Endothelial cell (in vitro differentiated cells): ENCODE results near the genes HABP2 and CCDC186.

DNA sequence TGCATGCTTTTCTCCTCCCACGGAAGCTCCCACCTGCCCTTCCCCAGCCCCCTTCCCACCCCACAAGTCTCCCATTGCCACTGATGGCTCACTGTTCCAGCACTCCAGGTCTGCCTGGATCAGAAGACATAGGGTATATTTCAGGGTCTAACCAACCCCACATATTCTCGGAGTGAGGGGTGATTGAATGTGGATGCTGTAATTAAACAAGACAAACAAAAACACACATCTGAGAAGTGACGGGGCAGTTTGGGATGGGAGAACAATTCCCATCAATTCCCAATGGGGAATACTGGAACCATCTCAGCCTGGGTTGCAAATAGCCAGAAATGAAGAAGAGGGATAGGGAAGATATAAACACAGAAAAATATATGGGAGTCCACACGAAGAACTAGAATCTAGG, 190.3 kb upstream of the TCF7L2 start:
- PRO-cap = unidirectional peak, plus-strand start at position 232 of the sequence

DNA sequence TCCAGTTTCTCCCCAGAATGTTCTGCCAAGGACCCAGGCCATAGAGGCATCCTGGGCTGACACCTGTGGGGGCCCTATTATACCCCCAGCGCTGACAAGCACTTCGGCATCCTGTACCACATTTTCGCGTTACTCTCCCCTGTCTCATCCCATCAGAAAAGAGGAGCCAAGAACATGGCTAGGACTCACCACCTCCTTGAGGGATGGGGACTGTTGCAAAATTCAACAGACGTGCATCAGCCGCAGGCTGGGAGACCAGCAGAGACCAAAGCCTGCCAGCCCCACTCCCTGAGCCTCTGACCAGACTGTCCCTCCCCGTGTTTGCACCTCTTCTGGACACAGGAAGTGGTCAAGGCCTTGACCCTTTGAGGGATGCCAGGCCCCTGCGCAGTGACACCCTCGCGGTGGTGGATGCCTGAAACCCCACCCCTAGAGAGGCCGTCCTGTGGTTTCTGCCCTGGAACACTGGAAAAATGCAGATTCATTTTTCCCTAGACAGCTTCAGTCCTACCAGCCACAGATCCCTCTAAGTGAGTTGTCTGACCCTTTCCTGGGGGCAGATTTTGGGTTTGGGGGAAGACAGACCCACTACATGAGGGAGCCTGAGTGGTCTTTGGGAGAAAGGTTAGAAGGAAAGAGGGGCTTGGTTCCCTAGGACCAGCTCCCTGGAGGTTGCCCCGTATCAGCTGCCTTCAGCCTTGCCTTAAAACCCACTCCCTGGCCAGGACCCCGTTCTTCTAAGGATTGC, 128.3 kb upstream of the TCF7L2 start:
- PRO-cap = no peak

DNA sequence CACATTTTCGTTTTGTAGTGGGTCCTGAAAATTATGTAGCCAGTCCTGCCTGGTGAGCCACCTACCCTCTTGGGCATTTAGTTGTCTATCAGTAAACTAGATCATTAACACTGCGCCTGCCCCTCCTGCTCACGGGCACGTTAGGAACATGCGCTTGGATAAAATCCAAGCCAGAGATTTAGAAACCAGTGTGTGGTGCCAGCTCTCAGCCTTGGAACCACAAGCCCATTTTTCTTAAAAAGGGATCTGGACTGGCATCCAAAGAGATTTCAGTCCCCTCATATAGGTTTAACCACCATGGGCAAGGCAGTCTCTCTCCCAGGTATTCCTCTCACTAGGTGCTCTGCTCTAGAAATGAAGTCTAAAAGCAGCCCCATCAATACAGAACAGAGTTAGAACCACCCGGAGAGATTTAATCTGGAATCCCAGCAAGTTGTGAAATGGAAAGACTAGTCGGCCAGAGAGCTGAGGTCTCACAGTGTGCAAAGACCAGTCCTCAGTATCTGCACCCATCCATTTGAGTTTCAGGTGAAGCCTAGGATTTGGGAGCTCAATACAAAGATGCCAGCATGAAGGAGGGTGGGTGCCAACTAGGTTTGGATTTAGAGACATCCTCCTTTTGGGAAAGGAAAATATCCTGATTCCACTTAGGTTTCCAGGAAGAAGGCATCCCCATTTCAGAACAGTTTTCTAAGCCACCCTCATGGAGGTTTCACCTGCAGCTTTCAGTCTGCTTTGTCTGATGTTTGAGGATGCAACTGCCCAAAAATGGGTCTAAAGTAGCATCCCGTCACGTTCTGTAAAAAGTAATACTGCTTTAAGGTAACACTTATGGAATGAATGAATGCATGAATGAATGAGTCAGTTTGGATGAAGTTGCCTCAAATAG, 123.7 kb upstream of the TCF7L2 start:
- PRO-cap = no peak

DNA sequence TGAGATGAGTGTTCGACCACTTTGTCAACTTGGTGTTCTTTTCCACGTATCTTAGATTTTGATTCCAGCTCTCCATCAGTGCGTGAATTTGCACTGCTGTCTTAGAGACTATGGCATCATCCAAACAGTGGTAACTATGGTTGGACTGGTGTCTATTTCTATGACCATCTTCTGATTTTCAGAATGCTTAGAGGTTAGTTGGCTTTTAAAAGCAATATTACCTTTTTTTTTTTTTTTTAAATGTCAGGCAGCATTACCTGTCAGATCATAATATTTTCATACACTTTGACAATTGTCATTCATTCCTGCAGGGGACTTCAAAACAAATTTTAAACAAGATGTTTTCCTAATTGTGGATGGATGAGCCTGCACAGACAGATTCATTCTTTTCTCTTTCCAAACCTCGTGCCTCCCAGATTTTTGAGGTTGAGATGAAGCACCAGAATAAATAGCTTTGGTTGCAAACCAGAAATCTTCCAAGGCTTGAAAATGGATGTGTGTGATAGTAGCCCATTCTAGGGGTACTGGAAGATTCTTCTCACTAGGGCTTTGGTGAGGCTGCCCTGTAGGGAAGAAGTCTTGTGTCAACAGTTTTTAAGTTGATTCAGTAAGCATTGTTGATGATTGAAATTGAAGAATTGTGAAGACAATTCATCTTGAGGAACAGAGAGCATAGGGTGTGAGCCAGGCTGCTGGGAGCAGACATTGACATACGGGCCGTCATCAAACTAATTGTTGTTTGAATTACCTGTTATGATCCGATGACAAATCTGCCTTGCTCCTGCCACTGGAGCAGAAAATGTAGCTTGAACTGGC, 26.9 kb downstream of the TCF7L2 start:
- PRO-cap = no peak

DNA sequence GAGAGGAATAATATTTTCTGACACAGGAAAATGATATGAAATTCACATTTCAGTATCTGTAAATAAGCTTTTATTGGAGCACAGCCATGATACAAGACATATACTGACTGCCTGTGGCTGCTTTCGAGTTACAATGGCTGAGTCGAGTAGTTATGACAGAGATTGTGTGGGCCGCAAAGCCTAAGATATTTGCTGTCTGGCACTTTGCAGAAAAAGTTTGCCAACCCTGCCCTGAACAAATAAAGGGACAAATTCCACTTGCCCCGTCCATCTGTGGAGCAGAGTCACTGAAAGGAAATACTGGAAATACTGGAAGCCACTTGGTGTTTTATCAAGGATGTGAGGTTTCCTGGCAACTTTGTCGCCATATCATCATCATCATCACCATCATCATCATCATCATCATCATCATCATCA, 85.7 kb downstream of the TCF7L2 start:
- PRO-cap = unidirectional peak, minus-strand start at position 157 of the sequence

DNA sequence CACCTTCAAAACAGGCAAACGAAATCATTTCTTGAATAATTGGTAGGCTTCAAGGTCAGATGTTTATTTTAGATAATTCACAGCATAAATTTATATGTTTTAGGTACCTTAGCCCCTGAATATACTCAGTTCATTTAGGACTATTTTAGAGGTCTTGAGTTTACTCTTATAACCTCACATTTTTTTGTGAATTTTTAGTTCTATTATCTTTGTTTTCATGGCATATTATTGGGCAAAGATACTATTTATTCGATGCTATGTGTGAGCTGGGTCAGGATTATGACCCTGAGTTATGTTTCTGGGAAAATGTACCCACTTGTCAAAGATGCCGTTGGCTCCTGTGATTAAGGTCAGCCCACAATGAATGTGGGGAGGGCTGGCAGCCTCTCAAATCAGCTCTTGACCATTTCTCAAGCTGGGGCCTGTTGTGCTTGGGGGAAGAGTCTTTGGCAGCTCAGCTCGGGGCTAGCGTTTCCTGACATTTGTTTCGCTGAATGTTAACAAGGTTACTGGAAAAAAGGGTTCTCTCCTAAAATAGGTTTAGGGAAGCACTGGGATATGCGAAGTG, 97.5 kb downstream of the TCF7L2 start:
- PRO-cap = no peak

DNA sequence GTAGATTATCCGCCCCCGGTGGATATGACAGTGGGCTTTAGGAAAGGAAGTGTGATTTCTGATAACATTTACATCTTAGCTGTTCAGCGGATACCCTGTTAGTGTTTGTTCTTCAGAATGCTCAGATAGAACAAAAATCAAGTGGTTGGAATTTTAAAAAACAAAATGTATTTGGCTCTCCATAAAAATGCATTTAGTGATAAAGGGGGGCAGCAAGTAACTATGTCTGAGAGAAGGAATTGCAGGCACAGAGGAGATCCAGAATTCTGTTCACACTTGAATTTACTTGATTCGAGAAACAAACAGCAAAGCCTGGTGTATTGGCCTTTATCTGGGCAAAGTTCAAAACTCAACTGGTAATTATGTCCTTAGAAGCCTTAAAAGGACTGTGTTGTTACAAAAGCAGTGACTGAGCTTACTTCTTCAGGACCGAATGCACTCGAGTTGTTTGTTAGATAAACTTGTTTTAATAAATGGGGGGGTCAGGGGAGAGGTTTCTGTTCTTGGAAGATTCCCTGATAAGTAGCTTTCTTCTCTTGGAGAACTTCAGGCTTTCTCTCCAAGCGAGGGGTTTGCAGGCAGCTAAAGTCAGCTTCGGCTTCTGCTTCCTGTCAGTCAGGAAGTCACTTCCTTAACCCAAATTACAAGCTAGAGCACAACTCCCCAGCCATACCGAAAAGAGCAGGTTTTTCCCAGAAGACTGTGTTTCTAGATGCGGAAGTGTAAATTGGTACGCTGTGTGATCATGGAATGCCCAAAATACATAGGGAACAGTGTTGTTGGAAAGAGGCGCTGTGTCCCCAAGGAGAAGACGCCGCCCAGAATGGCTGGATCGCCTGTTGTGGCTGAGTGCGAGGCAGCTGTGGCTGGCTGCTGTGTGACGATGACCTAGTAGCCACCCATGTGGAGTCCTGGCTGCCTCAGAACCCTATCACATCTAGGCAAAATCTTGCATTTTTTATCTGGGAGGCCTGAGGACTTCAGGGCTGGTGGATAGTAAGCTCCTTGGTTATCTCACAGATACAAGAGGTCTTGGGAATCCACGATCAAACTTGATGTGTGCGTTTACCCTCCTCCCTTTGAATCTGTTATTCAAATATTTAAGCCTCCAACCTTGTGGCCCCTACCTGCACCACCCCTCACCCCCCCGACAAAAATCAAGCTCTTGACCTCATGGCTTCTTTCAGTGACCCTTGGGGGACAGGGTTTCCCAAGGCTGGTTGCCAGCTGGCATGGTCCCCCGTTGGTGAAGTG, 110.4 kb downstream of the TCF7L2 start:
- PRO-cap = bidirectional peak, plus-strand start at position 654 of the sequence, minus-strand start at position 558 of the sequence

DNA sequence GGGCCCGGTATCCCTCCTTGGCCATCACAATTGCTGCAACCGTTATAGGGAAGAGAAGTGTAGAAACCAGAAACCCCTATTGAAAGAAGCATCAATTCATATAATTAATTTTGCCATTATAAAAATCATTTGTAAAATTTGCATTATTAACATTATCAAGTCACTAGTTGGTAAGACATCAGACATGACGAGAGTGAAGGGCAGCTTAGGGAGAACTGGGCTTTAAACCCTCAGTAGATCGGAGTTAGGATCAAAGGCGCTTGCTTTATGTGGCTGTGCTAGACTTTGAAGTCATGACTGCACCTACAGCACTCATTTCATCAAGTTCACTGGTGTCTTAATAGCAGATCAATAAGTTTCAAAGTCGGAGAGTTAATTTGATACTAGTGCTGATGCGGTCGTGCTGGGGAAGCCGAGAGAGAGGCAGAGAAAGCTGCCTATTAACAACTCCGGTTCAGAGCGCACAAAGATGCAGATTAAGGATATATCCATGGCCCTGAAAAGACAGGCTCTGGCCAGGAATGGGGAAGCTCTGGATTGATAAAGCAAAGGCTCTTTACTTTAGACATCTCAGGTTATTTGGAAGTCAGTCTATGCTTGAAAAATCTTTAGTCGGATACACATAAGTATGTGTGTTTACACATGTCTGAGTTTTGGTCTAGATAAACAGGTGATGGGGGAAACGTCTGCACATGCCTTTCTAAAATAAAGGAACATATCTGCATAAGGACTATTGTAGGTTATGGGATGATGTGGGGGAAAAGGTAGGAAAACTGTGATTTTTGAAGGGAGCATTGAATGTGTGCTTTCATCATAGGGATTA, 173.0 kb downstream of the TCF7L2 start:
- PRO-cap = no peak

- PRO-cap = no peak
These were observed 175.5 kb downstream of the TCF7L2 start for GRCh38 chr10:113125490-113125988.

GRCh38 chr10:113131478-113132260, 181.6 kb downstream of the TCF7L2 start:
- PRO-cap = no peak

DNA sequence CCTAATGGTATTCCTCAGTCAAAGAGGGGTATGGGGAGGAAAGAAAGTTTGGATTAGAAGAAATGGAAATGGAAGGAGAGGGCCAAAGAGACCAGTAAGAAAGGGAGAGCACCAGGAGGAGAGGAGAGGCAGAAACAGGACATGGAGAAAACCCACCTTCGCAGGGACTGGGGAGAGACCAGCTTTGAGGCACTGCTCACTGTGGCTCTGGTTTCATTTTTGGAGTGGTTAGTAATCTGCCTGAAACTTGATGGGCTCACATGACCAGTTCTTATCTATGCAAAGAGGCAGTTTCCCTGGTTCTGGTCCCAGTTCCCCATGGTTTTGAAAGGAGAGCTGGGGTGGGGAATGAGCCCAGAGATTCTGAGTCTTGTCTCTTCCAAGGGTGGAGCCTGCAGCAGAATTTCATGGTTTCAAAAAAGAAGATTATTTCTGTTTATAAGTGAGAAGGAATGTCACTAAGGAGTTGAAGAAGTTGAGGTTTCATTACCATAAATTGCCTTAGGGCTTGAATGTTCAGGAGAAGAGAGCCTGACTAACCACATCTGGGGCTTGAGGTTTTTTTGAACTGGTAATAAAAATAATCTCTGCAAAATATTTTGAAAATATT, 190.3 kb upstream of the HABP2 start:
- PRO-cap = no peak

DNA sequence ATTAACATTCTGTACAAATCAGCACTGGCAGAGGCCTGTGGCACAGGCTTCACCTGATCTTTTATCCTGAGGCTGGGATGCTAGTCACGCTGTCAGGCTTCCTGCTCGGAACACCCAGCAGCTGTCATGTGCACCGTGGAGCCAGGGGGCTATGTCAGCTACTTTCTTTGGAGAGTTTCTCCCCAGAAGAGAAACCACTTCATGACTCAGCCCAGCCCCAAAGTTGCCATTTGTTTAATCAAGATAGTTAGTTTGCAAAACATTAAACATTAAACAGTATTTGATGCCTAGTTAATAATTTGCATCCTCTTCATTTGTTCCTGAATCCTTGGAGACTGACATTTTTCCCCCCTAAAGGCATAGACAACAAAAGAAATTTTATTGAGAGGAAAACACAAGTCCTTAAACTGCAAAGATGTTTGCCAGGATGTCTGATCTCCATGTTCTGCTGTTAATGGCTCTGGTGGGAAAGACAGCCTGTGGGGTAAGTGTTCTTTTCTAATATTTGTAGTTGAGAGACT, at the start of gene HABP2:
Gene HABP2, plus strand, starts transcription at position 347 of the 521 bp plus-strand sequence.
- PRO-cap = no peak

DNA sequence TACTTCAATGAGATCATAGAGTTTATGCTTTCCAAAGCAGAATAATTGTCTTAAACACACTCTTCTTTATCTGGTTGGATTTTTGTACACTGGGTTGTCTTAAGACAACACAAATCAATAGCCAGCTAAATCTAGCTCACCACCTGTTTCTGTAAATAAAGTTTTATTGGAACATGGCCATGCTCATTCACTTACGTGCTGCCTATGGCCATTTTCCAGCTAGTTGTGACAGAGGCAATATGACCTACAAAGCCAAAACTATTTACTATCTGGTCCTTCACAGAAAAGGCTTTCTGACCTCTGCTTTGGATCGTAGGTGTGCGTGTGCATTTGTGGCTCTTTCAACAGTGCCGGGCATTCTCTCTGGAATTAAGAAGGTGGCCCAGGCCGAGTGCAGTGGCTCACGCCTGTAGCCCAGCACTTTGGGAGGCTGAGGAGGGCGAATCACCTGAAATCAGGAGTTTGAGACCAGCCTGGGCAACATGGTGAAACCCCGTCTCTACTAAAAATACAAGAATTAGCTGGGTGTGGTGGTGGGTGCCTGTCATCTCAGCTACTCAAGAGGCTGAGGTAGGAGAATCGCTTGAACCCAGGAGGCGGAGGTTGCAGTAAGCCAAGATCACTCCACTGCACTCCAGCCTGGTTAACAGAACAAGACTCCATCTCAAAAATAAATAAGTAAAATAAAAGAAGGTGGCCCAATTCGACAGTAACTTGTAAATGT, 45.4 kb downstream of the NRAP start:
- PRO-cap = no peak

- PRO-cap = no peak
These were observed 23.8 kb downstream of the CASP7 start for GRCh38 chr10:113703483-113703982.

DNA sequence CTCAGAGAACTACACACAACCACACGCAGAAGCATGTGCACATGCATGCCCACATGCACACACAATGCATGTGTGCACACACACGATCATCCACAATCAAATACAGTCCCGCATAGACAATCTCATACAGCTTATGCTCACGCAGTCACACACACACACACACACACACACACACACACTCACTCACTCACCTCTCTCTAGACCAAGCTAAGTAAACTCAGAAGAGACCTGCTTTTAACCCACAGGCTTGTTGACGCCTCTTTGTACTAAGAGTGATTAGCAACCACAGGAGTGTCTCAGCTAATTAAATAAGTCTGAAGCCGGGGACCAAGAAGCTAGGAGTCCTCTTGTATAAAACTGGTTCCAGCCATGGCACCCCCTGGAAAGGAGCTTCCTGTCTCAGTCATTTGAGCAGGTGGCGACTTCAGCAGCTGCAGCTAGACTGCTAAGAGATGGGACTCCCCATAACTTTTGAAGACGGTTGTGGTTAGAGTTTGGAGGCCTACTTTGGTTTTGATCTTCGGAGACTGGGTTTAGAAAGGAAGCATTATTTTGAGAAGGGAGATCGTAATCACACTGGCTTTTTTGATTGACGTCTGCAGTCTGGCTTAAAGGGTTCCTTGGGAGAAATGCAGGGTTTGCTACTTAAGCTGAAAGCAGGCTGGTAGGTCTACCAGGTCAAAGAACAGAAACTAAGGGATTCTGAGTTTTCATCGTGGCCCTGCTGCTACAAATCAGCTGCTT, 82.2 kb upstream of the ADRB1 start:
- PRO-cap = no peak

- PRO-cap = no peak
These were observed 21.0 kb downstream of the ADRB1 start for GRCh38 chr10:114064575-114065244.

DNA sequence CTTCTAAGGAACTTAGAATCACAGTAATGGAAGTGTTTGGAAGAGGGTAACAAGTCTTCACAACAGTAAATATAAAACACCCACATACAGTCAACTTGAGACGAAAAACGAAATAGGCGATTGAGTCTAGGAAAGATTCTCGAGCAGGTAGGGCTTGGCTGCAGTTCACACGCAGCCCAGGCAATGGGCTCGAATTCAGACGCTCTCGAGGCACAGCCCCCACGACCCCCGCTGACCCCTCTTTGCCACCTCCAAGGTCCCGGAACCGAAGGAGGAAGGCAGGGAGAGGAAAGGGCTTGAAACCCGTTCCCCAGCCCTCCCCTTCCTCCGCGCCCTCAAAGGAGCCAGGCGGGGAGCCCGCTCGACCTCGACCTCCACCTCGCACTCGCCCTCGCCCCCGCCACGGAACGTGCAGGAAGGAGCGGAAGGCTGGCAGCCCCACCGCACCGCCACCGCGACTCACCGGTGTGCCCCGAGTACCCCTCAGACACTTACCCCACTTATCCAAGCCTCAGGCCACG, 423 bp downstream of the CCDC186 start:
- PRO-cap = bidirectional peak, plus-strand start at position 265 of the sequence, minus-strand start at position 182 of the sequence

GRCh38 chr10:114174041-114175108, at the start of gene CCDC186:
Gene CCDC186 (minus strand): TSS chr10:114174203.
- PRO-cap = bidirectional peak, plus-strand start at chr10:114174407, minus-strand start at chr10:114174203

DNA sequence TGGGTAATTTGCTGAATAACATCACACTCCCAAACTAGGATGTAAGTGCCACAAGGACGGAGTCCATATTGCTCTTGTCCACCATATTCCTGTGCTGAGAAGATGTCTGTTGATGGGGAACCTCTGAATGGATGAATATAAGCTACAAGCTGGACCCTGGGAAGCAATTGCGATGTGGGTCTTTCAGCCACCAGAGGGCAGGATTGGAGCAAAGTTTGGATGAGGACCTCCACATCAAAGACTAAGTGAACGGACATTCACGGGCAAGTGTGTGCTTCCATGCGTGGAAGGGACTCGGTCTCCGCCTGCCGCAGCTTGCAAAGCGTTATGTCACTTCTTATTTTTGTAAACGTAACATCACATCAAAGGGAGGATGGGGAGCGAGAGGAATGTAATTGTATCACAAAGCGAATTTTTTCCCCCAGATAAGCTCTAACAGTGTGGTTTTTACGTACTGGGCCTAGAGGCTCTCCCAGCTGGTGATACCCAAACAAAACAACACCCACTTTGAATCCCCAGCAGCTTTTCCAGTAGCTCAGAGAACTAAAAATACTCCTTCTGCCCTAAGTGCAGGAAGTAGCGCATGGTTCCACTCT, 65.0 kb downstream of the VWA2 start:
- PRO-cap = no peak

DNA sequence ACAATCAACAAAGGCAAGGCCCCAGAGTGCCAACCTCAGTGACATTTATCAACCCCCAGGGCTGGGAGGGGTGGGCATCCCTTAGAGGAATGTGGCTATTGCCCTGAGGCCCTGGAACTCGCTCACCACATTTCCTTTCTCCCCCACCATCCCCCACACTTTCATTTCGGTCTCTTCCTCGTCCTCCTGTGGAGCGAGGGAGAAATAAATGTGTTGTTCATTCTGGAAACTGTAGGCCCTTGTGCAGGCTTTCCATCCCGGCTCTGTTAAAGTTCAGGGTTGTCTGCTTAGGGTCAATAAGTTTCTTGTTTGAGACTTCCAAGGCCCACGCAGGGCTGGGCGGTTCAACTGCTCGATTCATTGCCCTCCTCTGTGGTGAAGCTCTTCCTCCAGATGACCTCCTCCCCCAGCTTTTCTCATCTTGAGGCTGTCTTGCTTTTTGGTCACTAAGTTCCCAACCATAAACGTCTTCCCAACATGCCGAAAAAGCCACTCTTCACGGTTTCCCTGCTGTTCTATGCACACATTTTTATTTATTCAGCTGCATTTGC, 57.7 kb downstream of the AFAP1L2 start:
- PRO-cap = no peak